Neural crest cell (in vitro differentiated cells): ENCODE measurements around a stretch of chr9.

GRCh38 chr9:122879855-122880416, 25.2 kb downstream of the RC3H2 start:
- PRO-cap, result no peak

- PRO-cap, result bidirectional peak, plus-strand start at chr9:122904677, minus-strand start at chr9:122904603
Observed at GRCh38 chr9:122904415-122904746, 778 bp downstream of the RC3H2 start.

- PRO-cap, result no peak
Observed at GRCh38 chr9:122959911-122960280, 19.1 kb downstream of the RABGAP1 start.

- PRO-cap, result no peak
Observed at GRCh38 chr9:123002672-123003299, 30.7 kb upstream of the GPR21 start.

- PRO-cap, result no peak
Observed at GRCh38 chr9:123049550-123050000, 16.1 kb downstream of the GPR21 start.

GRCh38 chr9:123111074-123112272, 78.0 kb downstream of the GPR21 start:
- PRO-cap, result no peak

DNA sequence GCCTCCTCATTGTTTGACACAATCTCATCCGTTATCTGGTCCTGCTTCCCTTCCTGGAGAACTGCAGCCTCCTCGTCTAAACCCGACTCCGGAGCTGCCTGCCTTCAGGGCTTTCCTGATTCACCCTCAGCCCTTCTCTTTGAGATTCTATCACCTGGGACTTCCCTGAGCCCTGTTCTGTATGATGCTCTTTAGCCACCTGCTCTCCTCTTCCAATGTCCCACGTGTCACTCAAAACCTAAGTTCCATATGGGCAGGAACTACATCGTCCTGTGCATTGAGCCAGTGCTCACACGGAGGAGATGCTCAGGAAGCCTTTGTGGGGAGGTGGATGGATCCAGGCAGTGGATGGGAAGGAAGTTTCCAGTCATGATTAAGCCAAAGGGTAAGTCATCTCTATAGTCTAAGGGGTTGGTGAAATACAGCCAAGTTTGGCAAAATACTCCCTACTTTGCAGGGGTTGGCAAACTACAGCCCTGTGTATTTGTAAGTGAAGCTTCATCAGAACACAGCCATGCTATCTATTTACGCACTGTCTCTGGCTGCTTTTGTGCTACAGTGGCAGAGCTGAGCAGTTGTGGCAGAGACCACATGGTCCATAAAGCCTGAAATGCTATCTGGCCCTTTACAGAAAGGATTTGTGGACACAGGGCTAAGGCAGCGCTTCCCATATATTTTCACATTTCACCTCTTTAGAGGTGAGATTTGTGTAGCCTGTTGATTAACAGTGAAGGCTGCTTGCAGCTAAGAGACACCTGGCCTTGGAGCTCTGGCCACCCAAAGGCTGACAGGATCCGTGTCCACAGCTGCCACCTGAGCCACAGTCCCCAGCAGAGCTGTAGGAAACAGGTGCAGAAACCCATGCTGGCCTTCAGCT, 80.1 kb downstream of the GPR21 start:
- PRO-cap, result no peak

GRCh38 chr9:123338798-123339923, 16.8 kb upstream of the CRB2 start:
- PRO-cap, result no peak

- PRO-cap, result no peak
Observed at GRCh38 chr9:123480851-123481624, 125.0 kb downstream of the CRB2 start.

DNA sequence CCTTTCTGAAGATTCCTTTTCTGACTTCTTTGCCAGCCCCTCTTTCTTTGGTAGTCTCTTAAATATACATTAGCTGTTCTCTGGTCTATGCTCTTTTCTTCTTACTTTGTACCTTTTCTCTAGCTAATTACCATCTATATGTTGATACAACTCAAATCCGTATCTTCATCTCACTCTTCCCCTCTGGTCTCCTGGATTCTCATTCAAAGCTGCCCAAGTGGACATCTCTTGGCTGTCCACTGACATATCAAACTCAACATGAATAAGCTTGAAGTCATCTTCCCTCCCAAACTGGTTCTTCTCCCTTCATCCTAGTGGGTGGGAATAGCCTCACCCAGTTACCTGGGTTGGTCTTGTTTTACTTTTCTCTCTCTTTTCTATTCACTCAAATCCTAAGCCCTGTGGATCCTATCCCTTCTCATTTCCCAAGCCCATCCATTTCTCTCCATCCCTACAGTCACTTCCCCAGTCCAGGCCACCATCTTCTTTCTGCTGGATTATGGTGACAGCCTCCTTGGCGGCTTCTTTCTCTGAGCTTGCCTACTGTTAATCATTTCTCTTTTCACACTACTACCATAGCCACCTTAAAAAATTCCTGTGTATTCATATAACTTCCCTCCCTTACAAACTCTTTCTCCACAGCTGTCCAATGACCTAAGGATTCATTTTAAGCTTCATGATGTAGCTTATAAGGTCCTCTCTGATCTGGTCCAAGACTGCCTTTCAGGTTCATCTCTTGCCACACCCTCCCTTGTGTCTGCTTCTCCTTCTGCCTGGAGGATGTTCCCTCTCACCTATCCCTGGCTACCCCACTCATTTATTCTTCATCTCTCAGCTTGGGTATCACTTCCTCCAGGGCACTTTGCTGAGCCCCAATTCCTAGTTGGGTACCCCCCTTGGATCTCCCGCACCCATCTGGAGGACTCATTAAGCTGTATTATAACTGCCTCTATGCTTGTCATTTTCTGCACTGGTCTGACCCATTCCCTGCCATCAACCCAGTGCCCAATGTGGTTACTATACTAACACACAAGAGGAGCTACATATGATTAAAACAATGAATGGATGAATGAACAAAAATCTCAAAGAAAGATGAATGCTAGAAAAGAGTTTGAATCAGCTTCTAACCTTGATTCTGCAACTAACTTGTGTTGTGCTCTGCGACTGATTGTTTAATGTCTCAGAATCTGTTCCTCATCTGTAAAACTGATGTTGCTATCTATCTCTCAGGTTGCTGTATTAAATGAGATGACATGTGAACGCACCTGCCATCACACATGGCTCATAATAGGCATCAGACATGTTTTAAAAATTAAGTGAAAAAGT, 171.2 kb downstream of the CRB2 start:
- PRO-cap, result no peak

- PRO-cap, result no peak
Observed at GRCh38 chr9:123748289-123748609, 181.7 kb downstream of the DENND1A start.

- PRO-cap, result no peak
Observed at GRCh38 chr9:124008959-124009436, 2.6 kb upstream of the LHX2 start.

- PRO-cap, result no peak
Observed at GRCh38 chr9:124214036-124214366, 43.7 kb upstream of the NEK6 start.

DNA sequence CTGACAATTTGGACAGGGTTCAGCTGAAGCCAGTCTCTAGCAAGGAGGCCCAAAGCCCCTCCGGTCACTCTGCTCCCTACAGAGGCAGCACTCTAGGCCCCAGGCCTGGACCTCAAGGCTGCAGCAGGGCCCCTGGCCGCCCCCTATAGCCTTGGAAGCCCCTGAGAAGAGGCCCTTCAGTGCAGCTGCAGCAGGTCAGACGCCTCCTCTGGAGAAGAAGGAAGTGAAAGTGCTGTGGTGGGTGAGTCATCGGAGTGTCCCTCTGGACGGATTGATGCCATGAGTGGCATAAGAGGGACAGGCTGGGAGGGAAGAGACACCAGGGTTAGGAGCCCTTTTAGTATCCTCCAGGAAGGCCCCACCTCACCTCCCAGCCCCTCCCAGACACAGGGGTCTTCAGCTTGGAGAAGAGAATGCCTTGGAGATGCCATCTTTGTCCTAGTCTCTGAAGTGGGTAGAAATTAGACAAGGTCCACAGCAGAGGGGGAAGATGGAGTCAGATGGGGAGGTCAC, 39.0 kb upstream of the NEK6 start:
- PRO-cap, result no peak

DNA sequence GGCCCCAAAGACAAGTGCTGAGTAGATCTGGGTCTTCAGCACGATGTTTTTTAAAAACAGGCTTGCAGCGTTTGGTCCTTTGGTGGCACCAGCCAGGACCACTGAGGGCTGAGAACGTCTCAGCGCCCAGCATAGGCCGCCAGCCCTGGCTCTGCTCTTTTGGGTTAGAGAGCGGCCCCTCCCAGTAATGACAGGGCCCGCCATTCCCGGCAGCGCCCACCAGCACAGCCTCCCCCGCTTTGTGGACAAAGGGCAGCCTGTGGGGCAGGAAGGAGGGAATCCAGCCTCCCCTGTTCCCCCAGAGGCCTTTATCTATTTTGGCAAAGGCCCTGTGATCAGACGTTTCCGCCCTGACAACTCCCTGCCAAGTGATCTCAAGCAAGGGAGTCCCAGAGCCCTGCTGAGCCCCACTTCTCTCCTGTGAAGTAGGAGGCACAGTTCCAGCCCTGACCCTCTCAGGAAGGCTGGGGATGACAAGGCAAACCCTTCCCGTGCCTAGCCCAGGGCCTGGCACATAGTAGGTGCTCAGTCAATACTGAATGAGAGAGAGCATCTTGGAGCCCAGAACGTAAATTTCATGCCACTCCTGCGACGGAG, 25.1 kb downstream of the NEK6 start:
- PRO-cap, result bidirectional peak, plus-strand start at position 353 of the sequence, minus-strand start at position 116 of the sequence

GRCh38 chr9:124284271-124284768, 26.6 kb downstream of the NEK6 start:
- PRO-cap, result no peak

- PRO-cap, result no peak
Observed at GRCh38 chr9:124347437-124348272, 67.6 kb downstream of the PSMB7 start.

DNA sequence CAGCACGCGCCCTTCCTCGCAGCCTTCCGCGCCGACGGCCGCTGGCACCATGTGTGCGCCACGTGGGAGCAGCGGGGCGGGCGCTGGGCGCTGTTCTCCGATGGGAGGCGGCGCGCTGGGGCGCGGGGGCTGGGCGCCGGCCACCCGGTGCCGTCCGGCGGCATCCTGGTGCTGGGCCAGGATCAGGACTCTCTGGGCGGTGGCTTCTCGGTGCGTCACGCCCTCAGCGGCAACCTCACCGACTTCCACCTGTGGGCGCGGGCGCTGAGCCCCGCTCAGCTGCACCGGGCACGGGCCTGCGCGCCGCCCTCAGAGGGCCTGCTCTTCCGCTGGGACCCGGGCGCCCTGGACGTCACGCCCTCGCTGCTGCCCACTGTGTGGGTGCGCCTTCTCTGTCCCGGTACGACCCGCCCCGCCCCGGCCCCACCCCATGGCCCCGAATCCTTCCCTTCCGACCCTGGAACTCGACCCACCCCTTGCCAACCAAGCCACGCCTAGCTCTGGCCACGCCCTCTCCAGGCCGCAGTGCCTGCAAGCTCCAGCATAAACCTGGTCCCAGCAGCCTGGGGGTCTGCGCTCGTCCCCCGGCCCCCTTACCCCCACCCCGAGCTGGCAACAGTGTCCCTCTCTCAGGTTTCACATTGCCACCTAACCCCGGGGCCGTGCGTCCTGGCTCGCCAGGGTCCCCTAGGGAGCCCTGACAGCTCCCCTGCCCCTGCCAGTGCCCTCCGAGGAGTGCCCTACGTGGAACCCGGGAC, 3.2 kb downstream of the ADGRD2 start:
- PRO-cap, result no peak

DNA sequence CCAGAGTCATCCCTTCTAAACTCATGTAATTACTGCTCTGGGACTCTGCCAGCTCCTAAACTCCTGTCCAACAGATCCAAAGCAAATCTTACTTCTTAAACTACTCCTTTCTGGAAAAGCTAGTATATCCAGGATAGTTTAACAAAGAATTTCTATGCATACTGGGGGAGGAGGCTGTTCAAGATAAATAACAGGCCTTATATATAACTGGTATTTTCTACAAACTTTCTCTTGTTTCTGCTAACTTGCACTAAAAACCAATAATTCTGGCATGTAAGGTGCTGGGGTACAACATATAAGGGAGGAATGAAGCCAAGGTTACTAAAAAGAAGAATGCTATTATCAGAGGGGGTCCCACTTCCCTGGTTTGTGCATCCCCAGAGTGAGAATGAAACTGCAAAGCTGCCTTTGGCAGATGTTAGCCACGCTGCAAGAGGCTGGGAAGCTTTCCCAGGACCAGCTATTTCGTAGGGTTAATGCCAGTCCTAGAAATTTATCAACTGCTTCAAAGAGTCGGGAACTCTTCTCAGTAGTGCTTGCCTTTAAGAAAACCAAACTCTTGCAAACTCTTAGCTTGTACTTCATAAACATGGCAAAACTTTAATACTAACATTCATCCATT, 87.3 kb upstream of the NR5A1 start:
- PRO-cap, result bidirectional peak, plus-strand start at position 414 of the sequence, minus-strand start at position 390 of the sequence

DNA sequence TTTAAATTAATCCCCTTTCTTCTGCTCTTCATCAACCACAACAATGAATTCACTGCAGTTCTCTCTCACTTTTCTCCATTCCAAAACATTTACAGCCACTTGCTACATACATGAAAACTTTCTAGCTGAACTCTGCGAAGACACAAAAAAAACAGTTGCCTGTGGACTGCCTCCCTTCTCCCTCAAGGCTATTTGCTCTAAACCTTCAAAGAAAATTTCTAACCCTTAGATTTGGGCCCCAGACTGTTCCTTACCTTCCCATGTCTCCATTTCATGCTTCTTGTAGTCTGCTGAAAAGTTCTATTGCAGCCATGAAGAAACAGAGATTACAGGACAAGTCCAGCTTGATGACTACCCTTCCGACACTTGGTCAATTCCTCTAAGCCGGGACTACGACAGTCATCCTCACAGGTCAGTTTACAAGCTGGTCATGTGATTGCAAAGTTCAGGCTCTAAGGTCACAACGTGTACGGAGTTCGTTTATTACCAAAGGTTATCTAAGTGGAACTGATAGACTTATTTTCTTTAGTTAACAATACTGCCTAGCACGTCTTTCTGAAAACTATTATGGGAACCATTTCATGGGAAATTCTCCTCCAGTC, 88.4 kb upstream of the NR5A1 start:
- PRO-cap, result unidirectional peak, minus-strand start at position 381 of the sequence